Cardiac ventricle fibroblast (primary cell): Measurements from ENCODE around the genes LOX and SNX2.

GRCh38 chr5:116788935-116789320 is 214.3 kb upstream of the SEMA6A start:
- RAMPAGE, long total RNA = no peak

GRCh38 chr5:116939181-116939446 is 364.5 kb upstream of the SEMA6A start:
- RAMPAGE, long total RNA = no peak

DNA sequence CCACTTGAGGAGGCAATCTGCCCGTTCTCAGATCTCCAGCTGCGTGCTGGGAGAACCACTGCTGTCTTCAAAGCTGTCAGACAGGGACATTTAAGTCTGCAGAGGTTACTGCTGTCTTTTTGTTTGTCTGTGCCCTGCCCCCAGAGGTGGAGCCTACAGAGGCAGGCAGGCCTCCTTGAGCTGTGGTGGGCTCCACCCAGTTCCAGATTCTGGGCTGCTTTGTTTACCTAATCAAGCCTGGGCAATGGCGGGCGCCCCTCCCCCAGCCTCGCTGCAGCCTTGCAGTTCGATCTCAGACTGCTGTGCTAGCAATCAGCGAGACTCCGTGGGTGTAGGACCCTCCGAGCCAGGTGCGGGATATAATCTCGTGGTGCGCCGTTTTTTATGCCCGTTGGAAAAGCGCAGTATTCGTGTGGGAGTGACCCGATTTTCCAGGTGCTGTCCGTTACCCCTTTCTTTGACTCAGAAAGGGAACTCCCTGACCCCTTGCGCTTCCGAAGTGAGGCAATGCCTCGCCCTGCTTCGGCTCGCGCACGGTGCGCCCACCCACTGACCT is 958.4 kb upstream of the SEMA6A start:
- RAMPAGE, long total RNA = no peak

- RAMPAGE, long total RNA = no peak
Observed at GRCh38 chr5:119031697-119032256, 39.1 kb upstream of the DMXL1 start.

DNA sequence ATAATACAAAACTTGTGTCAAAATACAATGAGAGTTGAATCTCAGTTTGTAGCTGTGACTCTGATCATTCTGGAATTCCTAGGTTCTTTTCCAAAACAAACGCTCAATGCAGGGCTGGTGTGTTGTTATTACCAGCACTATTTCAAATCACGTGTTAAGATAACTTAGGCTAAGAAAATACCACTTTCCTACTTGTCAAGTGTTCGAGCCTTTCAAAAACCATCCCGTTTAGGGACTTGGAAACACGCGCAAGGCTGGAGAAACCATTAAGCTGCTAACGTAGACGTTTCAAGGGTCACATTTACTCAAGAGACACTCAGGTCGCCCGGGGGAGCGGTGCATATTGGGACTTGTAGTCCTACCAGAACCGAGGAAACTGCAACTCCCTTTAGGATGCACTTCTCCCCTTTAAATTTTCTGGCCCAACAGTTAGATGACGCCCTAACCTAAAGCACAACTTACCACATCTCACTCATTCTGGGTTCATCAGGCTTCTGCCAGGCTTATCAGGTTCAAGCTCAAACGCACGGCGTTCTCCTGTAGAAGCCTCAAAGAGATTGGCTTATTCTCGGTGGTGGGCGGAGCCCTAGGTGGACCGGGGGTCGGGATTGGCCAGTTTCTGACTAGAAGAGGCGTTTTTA is 423 bp upstream of the DMXL1 start:
- RAMPAGE, long total RNA = no peak

- RAMPAGE, long total RNA = no peak
Observed at GRCh38 chr5:119267792-119268442, 87.9 kb upstream of the TNFAIP8 start.

- RAMPAGE, long total RNA = no peak
Observed at GRCh38 chr5:119275269-119275741, 80.5 kb upstream of the TNFAIP8 start.

- RAMPAGE, long total RNA = no peak
Observed at GRCh38 chr5:119299361-119300612, 56.0 kb upstream of the TNFAIP8 start.

- RAMPAGE, long total RNA = no peak
Observed at GRCh38 chr5:119322135-119323029, 33.4 kb upstream of the TNFAIP8 start.

DNA sequence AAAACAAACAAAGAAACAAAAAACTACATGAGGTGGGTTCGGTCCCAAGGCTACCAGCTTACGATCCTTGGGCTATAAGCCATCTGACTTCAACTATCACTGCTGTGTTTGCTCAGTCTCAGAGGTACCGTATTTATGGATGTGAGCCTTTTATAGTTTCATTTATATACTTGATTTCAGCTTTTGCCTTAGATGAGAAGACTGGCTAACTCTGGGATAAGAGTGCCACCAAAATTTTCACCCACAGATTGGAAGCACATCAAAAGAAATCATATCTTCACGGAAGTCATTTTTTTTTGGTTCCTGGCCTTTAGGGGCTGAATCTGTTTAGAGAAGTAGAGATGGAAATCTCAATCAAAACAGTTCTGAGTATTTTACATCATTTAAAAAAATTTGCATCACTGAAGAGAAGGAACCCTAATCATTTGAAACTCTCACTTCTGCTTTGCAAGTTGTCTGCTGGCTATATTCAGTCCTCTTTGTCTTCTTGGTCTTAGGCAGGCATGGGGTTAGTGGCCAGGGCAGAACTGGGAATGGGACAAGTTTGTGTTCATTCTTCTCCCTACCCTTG is 14.3 kb upstream of the TNFAIP8 start:
- RAMPAGE, long total RNA = no peak

DNA sequence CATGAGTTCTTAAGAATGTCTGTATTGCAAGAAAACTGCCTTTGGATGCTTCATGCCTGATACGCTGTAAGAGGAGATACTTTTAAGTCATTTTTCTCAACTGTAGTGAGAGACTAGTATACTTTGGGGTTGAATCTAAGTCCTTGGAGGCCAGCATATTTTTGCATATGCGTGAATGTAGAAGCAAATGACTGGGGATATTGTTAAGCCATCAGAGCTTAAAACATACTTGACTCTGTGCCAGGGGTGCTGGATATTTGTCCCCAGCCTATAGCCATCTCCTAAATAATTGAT is 2.3 kb downstream of the TNFAIP8 start:
- RAMPAGE, long total RNA = no peak

GRCh38 chr5:119779926-119780551 is 150.7 kb downstream of the FAM170A start:
- RAMPAGE, long total RNA = no peak

DNA sequence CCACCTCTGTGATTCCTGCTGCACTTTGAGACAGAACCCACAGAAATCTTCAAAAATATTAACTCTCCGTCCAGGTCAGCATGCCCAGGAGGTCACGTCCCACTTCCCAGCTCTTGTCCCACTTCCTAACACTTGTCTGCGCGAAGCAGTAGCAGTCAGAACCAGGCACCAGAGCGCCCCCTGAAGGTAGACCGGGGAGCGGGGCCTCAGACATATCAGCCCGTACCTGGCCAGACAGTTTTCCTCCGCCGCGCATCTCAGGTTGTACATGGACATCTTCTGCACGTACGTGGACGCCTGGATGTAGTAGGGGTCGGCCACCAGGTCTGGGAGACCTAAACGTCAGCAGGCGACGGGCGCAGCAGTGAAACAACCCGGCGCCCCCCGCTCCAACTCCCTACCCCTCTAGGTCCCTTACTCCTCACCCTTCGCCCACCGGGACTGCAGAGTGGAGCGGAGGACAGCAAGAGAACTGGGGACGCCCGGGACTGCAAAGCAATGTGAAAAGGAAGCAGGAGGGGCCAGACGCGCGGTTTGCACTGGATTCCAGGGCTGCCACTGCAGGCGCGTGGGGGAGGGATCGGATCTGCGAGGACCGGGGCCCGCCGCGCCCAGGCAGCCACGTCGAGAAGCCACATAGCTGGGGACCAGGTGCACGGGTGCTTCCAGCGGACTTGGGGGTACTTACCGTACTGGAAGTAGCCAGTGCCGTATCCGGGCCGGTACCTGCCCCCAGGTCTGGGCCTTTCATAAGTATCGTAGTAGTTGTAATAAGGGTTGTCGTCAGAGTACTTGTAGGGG is 1.2 kb downstream of the LOX start:
- RAMPAGE, long total RNA = no peak

DNA sequence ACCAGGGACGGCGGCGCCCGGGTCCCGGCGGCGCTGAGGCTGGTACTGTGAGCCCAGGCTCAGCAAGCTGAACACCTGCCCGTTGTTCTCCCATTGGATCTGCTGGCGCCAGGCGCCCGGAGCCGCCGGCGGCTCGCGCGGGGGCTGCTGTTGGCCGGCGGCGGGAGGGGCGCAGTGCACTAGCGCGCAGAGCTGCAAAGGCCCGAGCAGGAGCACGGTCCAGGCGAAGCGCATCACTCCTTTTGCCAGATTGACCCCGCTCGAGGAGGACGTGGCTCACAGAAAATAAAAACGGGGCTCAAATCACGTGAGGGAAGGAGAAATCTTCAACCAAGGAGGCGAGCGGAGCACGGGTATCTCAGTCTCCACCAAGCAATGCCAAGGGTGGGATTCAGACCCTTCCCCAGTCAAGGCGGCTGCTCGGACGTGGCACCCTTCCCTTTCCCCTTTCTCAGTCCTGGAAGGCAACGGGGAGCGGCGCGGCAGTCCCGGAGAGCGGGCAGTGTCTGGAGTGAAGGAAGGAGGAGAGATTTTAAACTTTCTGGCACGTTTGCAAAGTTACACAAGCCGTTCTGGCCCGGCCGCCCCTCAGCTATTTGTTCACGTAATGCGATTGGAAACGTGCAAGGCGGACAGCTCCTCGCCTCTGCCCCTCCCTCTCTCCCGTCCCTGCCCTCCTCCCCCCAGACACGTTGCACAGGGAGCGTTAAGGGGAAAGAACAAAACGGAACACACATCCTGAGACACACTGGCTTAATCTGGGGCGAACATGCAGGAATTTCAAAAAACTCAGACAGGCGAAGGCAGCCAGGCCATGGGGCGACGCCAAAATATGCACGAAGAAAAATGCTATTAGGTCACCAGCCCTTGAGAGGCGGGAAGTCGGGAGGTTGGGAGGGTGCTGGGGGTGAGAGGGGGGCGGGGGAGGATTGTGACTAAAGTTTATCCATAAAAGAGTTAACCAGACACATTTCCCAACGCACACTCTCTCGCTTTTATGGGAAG is at the start of gene LOX:
TSS of gene LOX (minus strand) at position 508 of the 1,005 bp plus-strand sequence.
- RAMPAGE, long total RNA = no peak

DNA sequence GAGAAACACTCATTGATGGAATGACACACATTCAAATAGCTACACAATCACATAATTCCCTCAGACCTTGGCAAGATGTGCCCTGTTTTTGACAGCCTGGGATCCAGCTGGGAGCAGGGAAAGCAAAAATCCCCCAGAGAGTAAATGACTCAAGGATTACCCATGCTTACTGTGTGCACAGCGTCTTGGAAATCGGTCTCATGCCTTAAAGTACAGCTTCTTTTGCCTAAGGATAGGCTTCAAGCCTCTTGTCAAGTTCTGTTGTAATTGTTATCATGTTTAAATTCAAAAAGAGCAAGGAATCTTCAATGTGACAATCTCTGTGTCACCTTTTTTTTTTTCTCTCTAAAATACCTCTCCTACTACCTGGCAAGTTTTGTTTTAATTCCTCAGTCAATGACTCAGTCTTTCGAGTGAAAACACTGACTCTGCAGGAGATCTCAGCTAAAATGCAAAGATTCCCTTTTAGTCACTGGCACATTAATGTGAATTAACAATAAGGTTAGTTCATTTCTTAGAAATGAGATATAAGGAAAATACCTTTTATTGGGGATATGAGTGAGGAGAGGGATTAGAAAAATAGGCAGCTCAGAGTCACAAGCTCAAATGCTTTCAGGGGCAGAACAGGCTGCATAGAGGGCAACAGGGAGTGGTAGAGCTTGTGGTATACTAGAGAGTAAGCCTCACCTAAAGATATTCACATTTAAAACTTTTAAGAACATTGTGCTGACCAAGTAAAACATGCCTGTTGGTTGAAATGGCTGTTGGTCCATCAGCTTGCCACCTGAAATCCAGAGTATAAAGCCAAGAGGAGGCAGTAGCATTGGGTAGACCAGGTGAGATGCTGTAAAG is 3.9 kb downstream of the ENSG00000250803 start:
- RAMPAGE, long total RNA = no peak

DNA sequence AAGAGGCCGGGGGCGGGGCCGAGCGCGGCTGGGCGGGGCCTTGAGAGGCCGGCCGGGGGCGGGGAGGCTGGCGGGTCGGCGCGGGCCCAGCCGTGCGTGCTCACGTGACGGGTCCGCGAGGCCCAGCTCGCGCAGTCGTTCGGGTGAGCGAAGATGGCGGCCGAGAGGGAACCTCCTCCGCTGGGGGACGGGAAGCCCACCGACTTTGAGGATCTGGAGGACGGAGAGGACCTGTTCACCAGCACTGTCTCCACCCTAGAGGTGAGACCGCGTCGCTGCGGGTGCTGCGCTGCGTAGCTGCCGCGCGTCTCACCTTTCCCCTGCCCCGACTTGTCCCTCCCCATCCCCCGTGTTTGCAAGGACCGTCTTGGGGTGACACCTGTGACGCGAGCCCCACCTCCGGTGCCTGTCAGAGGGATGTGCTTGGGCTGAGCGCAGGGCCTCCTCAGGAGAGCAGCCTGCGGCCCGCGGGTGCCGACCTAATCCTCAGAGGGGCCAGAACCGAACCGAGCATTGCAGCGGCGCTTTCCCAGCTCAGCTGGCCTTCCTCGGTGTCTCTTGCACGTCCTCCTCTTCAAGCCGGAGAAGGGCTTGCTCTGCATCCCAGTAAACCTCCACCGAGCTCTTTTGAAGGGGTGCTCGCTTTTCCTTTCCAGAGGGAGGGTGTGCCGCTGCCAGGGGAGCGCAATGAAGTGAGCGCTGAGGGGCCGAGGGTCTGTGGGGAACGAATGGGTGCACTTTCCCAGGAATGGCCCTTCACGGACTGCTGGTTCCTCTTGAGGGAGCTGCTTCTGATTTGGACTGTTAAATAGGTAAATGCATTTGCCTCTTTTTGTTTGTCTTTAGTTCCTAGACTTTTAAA is at the start of gene SNX2:
TSS of gene SNX2 (plus strand) at position 130 of the 862 bp plus-strand sequence.
- RAMPAGE, long total RNA = start-site peak on the plus strand centred at position 128 of the sequence, 58 bp wide, 1,089 and 114 reads in 2 replicates

- RAMPAGE, long total RNA = no peak
Observed at GRCh38 chr5:123019622-123020024, 16.9 kb downstream of the PPIC start.

GRCh38 chr5:123035132-123035601 is 1.4 kb downstream of the PPIC start:
- RAMPAGE, long total RNA = no peak

DNA sequence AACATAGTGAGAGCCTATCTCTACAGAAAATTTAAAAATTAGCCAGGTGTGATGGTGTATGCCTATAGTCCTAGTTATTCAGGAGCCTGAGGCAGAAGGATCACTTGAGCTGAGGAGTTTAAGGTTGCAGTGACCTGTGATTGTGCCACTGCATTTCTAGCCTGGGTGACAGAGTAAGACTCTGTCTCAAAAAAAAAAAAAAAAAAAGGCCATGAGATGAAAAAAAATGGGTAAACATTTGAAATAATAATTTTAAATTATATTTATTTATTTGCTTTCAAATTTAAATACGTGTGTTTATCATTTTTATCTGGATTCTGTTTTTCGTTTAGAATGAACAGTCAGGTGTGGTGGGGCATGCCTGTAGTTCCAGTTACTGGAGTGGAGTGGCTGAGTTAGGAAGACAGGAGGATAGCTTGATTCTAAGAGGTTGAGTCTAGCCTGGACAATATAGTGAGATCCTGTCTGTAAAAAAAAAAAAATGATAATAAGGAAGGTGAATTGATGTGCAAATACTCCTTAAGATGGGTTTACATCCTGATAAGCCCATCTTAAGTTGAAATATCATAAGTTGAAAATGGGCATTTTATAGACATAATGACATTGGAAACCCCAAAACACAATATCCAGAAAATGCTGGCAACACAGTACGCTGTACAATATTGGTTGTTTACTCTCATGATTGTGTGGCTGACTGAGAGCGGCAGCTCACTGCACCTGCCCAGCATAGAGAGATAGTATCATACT is 36.5 kb downstream of the CSNK1G3 start:
- RAMPAGE, long total RNA = no peak

DNA sequence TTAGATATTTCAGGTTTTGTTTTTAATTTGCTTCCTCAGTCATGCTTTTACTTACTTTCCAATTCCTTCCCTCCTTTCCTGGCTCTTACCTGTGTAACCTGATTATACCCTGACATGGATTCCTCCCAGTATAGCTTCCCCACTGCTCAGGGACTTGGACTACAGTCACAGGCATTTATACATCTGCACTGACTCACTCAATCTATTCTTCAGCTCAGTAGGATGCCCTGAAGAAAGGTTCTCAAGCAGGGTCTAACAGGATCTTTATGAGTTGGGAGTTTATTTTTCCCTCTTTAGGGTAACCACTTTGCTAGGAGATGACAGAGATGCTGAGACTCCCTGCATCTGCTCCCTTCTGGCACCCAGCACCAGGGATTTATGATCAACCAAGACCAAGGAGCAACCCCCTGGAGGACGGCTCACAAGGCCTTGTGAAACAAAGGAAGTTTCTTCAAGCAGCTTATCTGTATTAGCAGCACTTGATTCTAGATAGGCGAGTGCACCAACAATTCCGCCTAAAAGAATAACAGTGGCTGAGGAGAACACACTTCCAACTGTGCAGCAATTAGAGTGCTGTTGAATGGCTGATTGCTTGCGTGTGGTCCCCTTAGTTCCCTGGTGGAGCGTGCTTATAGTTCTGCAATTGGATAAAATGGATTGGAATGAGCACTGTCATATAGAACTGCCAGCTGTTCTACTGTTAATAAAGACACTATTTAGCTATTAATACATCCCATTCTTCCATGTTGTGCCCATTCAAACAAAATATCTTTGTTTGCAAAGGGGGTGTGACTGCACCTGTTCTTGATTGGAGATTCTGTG is 482.6 kb downstream of the ZNF608 start:
- RAMPAGE, long total RNA = no peak